Monocyte (primary cell): ENCODE measurements around the genes ADH6 and CISD2.

GRCh38 chr4:98874490-98875130 is 54.3 kb downstream of the EIF4E start:
- PRO-cap, 2 experiments, result peak in 1 of 2 experiments; most common minus-strand start chr4:98874582 (in 1)

- PRO-cap, 2 experiments, result peak in 1 of 2 experiments; most common plus-strand start chr4:98932782 (in 1); most common minus-strand start chr4:98932726 (in 1)
Observed at GRCh38 chr4:98932474-98933100, 3.7 kb upstream of the EIF4E start.

GRCh38 chr4:98996554-98996857 is 985 bp downstream of the METAP1 start:
- PRO-cap, 2 experiments, result no peak in any of the 2 experiments

- PRO-cap, 2 experiments, result no peak in any of the 2 experiments
Observed at GRCh38 chr4:99218867-99219600, at the start of gene ADH6. Gene ADH6 (minus strand): TSS chr4:99219246.

- PRO-cap, 2 experiments, result no peak in any of the 2 experiments
Observed at GRCh38 chr4:99380761-99381443, 28.4 kb upstream of the ADH1C start.

GRCh38 chr4:99949431-99950172 is 473 bp downstream of the H2AZ1 start:
- PRO-cap, 2 experiments, result peak in 1 of 2 experiments; most common plus-strand start chr4:99949631 (in 1); most common minus-strand start chr4:99949554 (in 1)

DNA sequence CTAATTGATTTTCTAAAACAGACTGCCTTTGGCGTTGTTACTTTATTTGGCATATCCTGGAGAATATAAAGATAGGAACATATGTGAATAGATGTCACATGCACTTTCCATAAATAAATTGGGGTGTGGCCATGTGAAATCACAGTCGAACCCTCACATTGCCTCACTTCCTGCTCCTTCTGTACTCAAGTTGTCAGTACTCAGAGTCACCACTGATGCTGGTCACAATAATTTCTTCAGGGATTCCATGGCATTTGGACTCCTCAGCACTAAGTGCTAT is 1.4 kb upstream of the EMCN start:
- PRO-cap, 2 experiments, result no peak in any of the 2 experiments

GRCh38 chr4:101020826-101021411 is 326.4 kb downstream of the PPP3CA start:
- PRO-cap, 2 experiments, result no peak in any of the 2 experiments

DNA sequence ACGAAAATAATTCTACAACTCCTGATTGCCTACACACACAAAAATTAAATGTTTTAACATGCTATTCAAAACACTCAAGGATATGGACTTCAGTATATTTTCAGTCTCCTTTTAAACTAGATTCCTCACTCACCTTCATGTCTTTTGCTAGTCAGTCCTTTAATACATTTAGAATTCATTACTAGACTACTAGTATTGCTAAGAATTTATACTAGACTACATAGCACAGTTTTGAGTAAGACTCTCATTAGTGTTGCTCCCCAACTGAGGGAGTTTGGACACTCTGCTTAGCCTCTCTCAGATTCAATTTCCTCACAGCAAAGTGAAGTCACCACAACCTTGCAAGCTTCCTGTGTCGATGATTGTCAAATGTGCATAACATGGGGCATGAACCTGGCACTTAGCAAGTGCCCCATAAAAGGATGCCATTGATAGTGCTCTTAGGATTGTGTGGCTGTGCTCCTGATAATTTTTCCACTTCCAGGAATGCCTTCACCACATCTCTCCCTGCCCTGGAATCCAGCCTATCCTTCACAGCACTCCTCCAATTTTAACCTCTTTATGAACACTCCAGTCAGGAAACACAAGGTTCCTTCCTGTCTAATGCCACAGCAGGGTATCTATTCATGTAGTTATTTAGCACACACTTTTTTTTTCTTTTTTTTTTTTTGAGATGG is 309.5 kb downstream of the PPP3CA start:
- PRO-cap, 2 experiments, result no peak in any of the 2 experiments

GRCh38 chr4:101277002-101277556 is 70.2 kb downstream of the PPP3CA start:
- PRO-cap, 2 experiments, result no peak in any of the 2 experiments

- PRO-cap, 2 experiments, result no peak in any of the 2 experiments
Observed at GRCh38 chr4:101651755-101652219, 138.7 kb upstream of the BANK1 start.

GRCh38 chr4:101669265-101669556 is 121.3 kb upstream of the BANK1 start:
- PRO-cap, 2 experiments, result no peak in any of the 2 experiments

- PRO-cap, 2 experiments, result no peak in any of the 2 experiments
Observed at GRCh38 chr4:101806704-101807264, 16.3 kb downstream of the BANK1 start.

- PRO-cap, 2 experiments, result no peak in any of the 2 experiments
Observed at GRCh38 chr4:102556528-102557290, 55.5 kb downstream of the NFKB1 start.

DNA sequence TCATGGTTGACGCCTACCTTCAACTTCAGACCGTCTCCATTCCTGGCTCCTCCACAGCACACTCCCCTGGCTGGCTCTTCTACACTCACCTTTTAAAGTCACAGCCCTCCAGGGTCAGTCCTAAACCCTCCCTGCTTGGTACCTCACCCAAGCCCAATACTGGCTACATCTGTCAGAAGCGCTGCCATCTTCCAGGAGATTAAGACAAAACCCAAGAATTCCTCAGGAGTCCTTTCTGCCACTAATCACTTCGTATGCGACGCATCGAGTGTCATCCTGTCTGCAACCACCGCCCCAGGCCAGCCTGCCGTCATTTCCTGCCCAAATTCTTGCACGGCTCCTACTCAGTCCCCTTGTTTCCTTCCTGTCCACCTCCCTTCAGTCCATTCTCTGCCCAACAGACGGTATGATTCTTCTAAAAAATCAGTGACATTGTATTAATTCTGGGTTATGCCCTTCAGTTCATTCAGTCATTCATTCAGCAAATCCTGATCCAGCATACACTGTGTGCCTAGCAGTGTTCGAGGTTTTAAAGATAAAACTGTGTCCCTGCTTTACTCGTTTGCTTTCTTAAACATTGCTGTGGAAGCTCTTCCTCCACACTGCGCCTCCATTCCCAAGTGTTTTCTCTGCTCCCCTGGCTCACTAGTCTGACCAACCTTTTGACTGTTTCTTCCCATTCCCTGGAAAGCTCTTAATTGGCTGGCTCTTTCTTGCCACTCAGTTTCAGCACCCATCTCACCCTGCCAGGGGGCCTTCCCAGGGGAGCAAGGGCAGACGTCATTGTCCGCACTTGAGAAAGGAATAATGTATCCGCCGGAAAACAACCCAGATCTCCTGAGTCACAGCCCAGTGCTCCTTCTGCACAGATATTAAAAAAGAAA is 113.8 kb downstream of the NFKB1 start:
- PRO-cap, 2 experiments, result no peak in any of the 2 experiments

- PRO-cap, 2 experiments, result peak in 1 of 2 experiments; most common minus-strand start chr4:102790916 (in 1)
Observed at GRCh38 chr4:102790735-102791052, 29.9 kb upstream of the MANBA start.

DNA sequence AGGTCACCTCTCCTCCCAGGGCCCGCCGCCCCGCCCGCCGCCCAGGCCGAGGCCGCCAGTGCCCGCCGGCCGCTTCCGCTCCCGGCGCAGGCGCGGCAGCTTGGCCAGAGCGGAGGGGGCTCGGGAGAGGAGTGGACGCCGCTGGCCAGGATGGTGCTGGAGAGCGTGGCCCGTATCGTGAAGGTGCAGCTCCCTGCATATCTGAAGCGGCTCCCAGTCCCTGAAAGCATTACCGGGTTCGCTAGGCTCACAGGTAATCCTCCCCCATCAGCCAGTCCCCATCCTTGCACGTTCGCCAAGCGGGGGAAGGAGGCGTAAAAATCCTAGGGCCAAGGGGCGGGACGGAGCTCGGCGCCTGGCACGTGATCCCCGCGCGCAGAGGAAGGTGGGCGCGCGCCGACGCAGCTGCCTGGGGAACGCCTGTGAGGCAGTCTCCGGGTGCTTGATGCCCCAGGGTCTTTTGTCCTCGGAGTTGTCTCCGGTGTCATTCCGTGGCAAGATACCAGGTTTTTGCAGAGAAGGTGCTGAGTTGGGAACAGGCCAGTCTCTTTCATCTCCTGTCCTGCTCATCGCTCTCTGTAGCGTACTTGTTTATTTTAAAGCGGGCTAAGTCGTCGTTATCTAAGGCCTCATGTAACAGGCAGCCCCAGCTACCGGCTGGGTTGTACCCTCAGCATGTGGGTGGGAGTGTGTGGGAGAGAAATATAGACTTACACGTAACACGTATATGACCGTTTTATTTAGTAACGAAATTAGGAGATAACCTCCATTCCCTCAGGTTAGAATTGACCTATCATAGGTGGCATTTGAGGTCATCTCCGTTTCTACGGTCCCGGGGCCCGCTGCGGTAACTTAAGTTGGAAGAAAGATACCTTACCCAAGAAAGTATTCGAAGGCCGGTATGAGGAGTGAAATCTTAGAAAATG is at the start of gene CISD2:
TSS of gene CISD2 (plus strand) at position 58 of the 926 bp plus-strand sequence.
- PRO-cap, 2 experiments, result peak in 2 of 2 experiments; most common plus-strand start position 107 of the sequence (in 2); most common minus-strand start position 286 of the sequence (in 1)

GRCh38 chr4:103255524-103256024 is 57.4 kb upstream of the CENPE start:
- PRO-cap, 2 experiments, result no peak in any of the 2 experiments

DNA sequence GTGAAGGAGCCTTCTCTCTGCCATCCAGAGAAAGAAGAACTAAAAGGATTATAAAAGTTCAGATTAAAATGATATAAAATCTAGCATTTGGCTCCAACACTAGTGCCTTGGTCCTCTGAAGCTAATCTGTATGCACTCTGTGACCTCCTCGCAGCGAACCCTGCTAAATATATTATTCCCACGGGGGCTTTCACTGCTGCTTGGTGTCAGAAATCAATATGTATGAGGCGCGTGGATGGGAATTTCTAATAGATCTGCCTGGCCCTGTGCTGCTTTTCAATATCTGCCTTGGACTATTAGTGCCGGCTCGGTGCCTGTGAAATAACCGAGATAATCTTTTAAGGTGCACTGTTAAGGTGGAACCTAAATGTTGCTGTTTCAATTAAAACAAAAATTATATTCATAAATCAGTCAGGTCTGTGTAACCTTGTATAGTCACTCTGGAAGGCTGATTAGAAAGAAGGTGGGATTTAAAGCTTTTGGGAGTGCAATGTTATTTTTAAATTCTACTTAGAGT is 69.6 kb downstream of the CXXC4 start:
- PRO-cap, 2 experiments, result no peak in any of the 2 experiments

DNA sequence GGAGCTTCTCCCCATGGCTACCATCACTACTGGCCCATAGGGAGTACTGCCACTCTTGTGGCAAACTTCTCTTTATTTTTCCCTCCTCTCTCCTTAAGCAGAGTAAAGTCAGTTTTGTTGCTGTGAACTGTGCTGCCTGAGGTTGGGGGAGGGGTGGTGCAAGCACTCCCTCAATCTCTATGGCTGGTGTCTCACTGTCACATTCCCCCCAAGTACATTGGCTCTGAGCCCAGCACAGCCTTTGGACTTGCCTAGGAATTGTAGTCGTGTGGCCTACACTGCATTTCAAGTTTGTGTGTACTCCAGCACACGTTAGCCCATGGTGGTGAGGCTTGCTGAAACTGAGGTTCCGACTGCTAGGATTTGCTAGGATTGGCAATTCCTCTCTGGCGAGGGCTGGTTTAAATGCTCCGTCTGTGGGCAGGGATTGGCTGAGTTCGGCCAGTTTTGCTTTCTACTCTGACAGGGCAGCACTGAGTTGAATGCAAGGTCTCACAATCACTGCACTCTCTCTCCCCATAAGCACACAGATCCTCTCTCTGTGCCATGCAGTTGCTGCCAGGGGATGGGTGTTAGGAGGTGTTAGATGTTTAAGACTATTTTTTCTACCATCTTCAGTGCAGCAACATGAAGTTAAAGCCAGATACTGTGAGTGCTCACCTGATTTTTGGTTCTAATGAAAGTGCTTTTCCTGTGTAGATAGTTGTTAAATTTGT is 121.8 kb upstream of the CXXC4 start:
- PRO-cap, 2 experiments, result no peak in any of the 2 experiments